Bronchus fibroblast of lung (primary cell): ENCODE data around the genes CUZD1, HMX3 and FAM53B.

DNA sequence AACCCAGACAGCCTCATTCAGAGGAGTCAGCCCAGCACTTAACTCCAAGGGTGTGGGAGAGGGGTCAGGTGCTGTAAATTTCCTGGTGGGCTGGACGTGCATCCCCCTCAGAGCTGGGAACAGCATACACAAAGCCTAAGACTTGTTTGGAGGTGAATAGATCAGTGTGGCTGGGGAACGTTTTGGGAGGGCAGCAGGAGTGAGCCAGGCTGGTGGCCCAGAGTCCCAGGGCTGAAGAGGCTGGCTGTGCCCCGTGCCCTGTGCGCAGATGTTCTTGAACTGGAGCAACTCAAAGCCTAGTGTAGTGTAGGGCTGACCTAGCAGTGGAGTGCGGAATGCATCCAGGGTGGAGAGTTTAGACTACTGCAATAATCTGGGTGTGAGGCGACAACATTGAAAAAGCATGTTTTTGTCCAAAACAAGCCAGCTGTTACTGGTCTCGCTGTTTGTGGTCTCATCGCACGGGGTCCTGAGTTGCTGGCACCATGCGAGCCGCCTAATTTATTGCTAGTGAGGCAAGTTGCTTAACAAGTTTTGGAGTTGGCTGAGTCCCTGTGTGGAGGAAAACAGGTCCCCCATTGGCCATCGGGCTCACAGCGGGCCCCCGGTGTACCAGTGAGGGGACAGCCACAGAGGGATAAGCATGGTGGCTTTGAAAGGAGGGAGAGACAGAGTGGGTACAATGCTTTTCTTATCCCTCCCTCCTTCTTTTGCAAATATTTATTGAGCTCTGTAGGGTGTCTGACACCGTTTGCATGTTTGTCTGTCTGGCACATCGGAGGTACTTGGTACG lies 2.6 kb downstream of the HTRA1 start:
- RAMPAGE, long total RNA, result no peak

GRCh38 chr10:122845701-122846018 lies at the start of gene CUZD1:
CUZD1 (minus strand) TSS chr10:122845857.
- RAMPAGE, long total RNA, result no peak

- RAMPAGE, long total RNA, result no peak
Measured at GRCh38 chr10:123135040-123136366, at the start of gene HMX3. HMX3 (plus strand) TSS chr10:123135970.

DNA sequence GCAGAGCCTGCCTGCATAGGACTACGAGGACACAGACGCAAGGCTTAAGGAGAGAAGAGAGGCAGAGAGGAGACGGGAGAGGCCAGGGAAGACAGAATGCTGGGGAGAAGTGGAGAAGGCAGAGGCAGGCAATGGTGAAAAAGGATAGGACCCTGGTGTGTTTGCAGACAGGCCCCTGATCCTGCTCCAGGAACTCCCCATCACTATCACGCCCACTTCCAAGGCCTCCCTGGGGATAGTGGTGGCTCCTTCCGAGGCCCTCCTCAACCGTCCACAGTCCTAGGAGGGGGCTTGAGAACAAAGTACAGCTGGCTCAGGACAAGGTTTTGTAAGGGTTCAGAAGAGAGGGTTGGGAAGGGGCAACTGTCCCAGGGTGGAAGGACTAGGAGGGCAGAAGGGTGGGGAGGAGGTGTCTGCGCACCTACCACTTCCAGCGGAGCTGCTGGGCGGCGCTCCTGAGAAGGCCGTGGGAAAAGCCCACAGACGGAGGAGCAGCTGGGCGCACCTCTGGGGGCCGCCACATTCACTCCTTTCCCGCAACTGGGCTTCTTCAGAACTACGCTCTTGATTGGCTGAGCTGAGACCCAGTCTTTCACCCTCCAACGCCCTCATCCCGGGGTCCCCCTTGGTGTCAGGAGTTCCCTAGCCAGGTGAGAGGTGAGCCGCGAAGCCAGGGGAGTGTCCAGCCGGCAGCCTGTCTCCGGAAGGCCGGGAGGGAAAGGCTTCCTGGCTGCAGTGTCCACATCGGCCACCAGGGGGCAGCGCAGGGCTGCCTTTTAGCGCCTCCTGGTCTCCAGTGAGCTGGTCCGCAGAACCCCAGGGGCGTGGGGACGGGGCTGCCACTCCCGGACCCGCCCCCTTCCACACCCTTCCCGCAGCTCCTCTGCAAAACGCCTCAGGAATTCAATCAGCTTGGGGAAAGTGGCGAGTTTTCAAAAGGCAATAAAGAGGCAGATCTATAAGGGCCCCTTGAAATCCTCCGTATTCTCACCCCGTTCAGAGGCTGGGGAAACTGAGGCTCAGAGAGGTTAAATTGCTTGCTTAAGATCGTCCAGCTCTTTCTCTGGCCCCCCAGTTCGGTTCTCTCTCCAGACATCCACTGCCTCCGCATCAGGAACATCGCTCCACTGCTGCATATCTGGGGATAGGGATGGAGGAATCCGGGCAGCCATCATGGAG lies 99.0 kb downstream of the CHST15 start:
- RAMPAGE, long total RNA, result no peak

DNA sequence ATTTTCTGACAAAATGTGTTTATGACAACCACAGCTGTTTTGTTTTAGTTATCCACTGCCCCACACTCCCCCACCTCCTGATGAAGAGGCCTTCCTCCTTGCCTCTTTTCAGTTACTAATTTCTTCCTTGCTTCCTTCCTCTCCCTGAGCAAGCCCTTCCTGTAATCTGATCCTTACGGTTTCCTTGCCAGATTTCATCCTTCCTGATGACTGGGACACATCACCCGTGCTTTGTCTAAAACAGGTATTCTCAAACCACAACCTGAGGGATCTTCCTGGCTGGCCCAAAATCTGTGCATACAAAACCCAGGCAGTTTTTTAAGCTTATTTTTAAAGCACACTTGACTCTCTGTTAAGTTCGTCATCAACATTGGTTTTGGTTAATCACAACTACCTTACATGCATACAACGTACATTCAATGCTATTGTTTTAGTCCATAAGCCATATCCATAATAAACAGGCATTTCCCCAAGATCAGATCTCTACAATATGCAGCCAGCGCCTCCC lies 39.3 kb downstream of the CHST15 start:
- RAMPAGE, long total RNA, result no peak

GRCh38 chr10:124084168-124084607 lies 9.2 kb downstream of the CHST15 start:
- RAMPAGE, long total RNA, result no peak

- RAMPAGE, long total RNA, result no peak
Measured at GRCh38 chr10:124094009-124094942, 878 bp upstream of the CHST15 start.

DNA sequence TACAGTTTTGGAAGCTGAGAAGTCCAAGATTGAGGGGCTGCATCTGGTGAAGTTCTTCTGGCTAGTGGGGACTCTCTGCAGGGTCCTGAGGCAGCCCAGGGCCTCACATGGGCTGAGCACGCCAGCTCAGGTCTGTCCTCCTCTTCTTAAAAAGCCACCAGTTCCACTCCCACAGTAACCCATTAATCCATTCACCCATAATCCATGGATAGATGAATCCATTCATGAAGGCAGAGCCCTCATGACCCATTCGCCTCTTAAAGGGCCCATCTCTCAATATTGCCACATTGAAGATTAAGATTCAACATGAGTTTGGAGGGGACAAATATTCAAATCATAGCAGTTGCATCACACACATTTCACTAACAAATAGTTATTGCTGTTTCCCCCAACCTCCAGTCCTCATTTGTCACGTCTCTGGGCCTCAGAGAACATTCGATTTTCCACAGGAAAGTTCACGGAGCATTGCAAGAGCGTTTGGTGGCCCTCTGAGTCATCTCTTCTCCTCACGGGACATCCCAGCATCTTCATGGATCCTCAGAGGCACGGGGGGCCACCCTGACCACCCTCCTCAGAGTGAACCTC lies 50.2 kb upstream of the CHST15 start:
- RAMPAGE, long total RNA, result no peak

GRCh38 chr10:124290303-124290845 lies 128.3 kb downstream of the OAT start:
- RAMPAGE, long total RNA, result no peak

GRCh38 chr10:124291083-124291825 lies 127.5 kb downstream of the OAT start:
- RAMPAGE, long total RNA, result no peak

DNA sequence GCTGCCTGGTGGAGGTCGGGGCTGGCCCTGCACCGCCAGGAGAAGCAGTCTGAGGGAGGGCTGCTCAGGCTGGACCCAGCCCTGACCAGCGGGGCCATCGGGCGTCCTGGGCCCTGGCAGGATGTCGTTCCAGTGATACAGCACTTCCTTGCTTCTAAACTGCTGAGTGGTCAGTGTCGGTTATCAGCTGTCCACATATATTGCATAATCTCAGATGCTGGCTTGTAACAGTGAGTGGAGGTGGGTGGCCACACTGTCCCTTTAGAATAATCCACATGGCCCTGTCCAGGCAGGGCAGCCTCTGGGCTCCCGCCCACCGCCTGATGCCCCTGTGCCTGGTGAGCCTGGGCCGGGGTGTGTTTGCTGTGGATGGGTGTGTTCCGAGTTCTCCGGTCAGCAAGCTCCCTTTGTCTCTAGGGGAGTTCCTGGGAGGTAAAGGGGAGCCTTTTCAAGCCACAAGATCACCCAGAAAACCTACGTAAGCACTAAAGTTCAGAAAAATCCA lies 86.1 kb downstream of the LHPP start:
- RAMPAGE, long total RNA, result no peak

DNA sequence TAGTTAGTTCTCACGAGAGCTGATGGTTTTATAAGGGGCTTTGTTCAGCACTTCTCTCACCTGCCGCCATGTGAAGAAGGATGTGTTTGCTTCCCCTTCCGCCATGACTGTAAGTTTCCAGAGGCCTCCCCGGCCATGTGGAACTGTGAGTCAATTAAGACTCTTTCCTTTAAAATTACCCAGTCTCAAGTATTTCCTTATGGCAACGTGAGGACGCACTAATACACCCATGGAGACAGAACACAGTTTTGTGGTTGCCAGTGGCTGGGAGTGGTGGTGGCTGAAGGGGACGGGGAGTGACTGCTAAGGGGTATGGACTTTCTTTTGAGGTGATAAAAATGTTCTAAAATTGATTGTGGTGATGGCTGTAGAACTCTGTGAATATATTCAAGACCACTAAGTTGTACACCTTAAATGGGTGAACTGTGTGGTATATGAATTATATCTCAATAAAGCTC lies 109.7 kb downstream of the FAM53B start:
- RAMPAGE, long total RNA, result no peak

DNA sequence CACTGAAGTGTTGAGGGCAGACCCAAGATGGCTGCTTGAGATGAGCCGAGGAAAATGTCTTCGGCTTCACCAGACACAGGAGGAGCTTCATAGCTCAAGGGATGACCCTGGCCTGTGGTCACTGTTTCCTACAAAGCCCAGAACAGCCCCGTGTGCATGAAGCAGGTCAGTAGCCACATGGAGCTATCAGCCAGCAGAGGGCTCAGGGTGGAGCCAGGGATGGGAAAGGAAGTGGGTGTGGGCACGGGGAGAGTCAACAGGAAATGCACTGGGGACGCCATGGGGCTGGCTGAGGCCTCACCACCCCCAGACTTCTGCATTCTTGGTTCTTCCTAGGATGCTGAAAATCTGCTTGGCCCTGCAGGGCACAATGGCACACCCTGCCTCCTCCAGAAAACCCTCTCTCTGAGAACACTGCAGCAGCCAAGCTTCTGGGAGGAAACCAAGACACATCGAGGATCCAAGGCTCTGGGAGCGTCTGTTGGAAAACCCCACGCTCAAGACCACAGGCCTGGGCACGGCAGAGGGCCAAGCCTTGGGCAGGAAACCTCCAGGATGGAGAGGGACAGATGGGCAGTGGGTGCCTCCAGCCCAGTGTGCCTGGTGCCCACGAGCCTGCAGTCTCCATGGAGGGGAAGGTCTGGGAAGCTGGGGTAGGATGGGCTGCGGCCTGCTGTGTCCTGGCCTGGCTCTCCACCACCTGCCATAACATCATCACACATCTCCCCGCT lies 96.3 kb downstream of the FAM53B start:
- RAMPAGE, long total RNA, result no peak

DNA sequence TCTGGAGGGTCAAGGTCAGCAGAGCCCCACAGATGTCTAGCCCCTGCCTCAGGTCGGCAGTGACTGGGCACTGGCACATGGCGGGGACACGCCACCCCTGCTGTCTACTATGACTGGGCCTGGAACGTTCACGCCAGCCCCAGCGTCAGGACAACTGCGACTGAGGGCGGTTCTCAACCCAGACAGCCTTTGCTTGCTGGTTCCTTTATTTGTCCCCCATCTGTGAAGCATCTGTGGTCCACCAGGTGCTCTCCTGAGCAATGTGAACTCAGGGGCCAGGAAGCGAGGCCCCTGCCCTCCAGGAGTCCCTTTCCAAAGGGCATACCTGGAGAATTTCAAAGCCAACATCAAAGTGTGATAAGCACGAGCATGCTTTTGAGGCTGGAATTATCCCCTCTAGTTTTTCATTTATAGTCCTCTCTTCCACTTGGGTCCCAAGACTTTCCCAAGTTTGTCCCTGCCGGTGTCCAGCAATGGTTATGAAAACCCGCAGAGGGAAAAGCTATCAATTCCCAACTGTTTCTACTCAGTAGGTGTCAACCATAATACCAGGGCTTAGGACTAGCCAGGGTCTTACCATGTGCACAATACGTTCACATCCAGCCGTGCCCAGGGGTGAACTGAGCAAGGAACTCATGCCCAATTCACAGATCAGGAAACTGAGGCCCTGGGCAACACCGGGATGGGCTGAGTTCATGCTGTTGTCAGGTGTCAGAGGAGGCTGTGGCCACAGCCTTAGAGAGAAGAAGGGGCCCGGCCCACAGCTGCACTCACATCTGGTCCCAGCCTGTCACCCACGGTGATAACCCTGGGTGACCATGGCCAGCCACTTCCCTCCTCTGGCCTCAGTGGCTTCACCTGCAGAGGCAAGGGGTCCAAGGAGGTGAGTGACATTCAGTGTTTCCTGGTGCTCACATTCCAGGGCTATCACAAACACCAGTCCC lies 92.2 kb downstream of the FAM53B start:
- RAMPAGE, long total RNA, result no peak

DNA sequence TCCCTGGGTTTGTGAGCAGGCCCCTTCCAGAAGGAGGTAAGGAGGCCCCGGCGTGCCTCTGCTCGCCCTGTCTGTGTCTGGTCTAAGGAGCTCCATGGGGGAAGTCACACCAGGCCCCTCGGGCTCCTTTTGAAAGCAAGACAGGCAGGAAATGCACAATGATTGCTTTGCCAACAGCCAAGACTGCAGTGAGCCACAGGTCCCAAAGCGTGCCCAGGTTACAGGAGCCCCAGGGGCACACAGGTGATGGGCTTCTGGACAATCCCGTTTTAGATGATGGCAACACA lies 89.4 kb downstream of the FAM53B start:
- RAMPAGE, long total RNA, result no peak

DNA sequence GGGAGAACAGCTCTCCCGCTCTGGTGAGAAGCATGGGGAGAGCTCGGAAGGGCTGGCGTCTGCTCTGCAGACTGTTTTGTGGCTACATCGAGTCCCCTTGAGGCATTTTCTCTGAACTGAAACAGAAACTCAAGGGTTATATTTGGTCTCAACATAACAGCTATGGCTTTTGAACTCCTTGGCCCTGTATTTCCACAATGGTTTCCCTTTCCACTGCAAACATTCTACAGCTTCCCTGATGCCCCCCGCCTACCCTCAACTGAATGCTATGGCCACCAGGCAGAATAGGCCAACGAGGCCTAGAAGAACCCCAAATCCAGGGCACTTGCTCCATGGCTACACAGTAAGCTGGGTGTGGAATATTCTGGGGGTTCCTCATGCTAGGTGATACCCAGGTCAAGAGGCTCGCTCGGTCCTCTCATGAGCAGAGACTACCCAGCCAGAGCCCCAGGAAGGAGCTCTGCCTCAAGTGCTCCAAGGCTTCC lies 47.5 kb downstream of the FAM53B start:
- RAMPAGE, long total RNA, result no peak

DNA sequence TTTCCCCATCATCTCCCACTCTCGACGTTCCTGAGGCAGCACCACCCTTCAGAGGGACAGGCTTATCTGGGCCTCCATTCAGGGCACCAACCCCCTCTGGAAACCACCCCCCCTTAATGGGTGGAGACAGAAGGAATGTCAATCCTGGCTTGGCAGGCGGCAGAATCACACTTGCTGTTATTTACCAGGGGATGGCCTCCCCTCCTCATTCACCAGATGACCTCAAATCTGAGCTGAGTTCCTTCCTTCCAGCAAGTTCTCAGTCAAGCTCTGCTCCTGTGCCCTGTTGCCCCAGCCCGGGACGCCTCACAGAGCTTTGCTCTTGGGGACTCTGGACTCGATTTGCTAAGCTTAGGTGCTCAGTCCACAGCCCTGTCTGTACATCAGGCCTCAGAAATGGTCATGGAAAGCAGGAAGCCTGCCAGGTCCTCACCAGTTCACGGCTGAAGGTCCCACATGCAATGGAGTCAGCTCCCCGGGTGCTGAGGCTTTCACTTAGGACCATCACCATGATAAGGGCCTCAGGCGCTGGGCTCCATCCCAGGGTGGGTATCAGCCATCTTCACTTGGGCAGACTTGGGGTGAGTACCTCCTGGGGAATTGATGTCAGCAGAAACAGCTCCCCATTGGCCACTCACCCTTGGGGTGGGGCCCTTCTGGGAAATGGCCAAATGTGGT lies 37.8 kb downstream of the FAM53B start:
- RAMPAGE, long total RNA, result no peak

DNA sequence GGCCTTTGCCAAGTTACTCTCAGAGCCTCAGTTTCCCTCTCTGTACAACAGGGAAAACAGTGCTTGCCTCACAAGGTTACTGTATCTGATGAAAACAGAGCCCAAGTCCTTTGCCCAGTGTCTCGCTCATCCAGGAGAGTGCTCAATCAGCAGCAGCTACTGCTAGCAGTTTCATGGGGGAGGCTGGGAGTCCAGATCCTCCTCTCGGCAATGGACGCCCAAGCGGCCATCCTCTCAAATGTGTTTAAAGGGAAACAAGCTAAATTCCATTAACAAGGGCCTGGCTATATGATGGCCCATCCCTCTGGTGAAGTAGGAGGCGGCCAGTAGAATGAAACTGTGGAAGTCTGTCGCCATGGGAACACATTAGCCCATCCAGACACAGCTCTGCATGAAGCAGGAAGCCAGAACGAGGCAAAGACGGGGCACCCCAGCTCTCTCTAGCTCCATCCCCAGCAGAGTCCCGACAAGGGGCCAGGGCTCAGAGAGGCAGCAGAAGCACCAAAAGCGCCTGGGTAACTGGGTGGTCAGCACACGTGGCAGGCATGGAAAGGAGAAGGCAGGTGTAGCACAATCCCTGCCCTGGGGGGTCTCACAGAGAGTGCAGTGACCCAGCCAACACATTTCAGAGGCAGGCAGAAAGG lies 35.1 kb downstream of the FAM53B start:
- RAMPAGE, long total RNA, result no peak

- RAMPAGE, long total RNA, result no peak
Measured at GRCh38 chr10:124743029-124743149, 1.3 kb downstream of the FAM53B start.

DNA sequence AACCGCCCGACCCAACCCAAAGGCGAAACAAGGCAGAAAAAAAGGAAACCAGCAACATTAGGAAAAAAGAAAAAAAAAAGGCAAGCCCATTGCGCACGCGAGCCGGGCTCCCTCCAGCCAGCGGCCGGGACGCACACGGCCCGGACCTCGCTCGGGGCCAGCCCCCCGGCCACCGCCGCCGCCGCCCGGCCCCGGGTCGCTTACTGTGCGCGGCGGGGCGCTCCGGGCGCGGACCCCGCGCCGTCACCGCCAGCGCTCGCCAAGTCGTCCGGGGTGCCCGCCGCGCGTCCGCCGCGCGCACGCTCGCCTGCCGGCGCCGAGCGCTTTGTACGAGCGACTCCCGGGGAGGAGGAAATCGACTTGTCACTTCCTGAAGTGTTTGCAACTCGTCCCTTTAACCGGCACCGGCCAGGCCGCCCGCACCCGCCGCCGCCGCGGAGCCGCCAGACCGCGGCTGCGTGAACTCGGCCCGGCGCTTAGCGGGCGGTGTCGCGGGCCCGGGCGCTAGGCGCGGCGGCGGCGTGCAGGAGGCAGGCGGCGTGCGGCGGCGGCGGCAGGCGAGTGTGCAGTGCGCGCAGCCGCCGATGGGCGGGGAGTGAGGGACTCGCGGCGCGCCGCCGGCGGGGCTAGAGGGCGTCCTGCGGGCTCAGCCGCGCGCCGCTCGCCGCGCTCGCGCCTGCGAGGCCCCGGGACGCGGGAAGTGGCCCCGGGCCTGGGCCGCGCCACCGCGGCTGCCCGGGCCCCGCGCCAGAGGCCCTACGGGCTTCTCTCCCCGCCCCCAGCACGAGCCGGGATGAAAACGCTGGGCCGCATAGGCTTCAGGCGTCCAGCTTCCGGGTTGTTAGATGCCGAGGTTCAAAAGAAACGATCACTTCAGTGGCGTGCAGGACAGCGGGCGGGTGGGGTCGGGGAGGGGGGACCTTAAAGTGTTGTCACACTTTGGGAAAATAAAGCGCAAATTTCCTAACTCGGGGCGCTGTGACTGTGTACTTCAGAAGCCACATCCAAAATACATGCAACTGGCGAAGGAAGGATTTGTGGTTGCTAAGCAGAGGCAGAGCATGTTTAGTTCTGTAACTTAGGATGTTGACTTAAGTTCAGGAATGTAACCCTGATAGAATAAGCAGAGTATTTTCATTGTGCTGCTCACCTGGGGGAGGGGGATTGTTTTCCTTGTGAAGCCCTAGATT lies at the start of gene FAM53B:
Gene FAM53B (minus strand): TSS at position 570 of the 1,190 bp plus-strand sequence.
- RAMPAGE, long total RNA, result no peak